Daoy (cell line): ENCODE data around the genes RPL10L and KLHDC1.

GRCh38 chr14:41597907-41598106 lies 8.9 kb upstream of the LRFN5 start:
- RAMPAGE, long total RNA, result no peak

DNA sequence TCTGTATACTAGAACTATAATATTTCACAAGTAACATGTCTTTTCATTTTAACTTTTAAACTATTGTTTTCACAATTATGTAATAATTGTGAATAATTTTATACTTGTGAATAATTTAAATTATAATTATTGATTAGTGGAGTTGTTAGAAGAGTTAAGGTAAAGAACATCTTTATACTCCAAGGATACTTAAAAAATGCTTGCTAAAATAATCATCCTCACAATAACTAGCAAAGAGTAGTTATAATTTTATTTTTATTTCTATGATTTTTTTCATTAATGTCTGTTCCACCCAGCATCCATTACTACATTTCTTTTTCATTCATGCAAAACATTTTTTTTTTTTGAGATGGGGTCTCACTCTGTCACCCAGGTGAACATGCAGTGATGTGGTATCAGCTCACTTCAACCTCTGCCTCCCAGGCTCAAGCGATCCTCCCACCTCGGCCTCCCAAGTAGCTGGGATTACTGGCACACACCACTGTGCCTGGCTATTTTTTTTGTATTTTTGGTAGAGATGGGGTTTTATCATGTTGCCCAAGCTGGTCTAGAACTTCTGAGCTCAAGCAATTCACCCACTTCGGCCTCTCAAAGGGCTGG lies 807.7 kb downstream of the LRFN5 start:
- RAMPAGE, long total RNA, result no peak

DNA sequence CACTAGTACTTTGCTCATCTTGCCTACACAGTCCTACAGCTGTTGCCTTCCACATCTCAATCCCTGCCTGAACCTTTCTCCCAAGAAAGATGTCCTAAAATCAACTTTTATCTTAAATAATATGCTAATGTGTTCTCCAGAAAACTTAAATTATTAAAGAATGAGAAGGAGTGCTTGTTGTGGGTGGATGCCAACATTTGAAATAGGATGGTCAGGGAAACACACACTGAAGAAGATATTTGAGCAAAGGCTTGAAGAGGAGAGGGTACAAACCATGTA lies 1044.5 kb downstream of the LRFN5 start:
- RAMPAGE, long total RNA, result no peak

DNA sequence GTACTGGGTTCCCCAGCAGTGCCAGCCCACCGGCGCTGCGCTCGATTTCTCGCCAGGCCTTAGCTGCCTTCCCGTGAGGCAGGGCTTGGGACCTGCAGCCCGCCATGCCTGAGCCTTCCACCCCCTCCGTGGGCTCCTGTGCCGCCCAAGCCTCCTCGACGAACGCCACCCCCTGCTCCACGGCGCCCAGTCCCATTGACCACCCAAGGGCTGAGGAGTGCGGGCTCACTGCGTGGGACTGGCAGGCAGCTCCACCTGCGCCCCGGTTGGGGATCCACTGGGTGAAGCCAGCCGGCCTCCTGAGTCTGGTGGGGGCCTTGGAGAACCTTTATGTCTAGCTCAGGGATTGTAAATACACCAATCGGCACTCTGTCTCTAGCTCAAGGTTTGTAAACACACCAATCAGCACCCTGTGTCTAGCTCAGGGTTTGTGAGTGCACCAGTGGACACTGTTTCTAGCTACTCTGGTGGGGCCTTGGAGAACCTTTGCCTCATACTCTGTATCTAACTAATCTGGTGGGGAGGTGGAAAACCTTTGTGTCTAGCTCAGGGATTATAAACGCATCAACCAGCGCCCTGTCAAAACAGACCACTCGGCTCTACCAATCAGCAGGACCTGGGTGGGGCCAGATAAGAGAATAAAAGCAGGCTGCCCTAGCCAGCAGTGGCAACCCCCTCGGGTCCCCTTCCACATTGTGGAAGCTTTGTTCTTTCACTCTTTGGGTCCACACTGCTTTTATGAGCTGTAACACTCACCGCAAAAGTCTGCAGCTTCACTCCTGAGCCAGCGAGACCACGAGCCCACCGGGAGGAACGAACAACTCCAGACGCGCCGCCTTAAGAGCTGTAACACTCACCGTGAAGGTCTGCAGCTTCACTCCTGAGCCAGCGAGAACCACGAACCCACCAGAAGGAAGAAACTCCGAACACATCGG lies 121.9 kb downstream of the FSCB start:
- RAMPAGE, long total RNA, result no peak

- RAMPAGE, long total RNA, result no peak
Measured at GRCh38 chr14:45241911-45243049, 10.7 kb downstream of the MIS18BP1 start.

GRCh38 chr14:45889016-45889505 lies 636.1 kb upstream of the MIS18BP1 start:
- RAMPAGE, long total RNA, result no peak

- RAMPAGE, long total RNA, result no peak
Measured at GRCh38 chr14:46651562-46652054, at the start of gene RPL10L. TSS of gene RPL10L (minus strand) at chr14:46651781.

- RAMPAGE, long total RNA, result no peak
Measured at GRCh38 chr14:47794583-47795466, 119.4 kb upstream of the MDGA2 start.

GRCh38 chr14:48771752-48772294 lies 814.4 kb downstream of the RPS29 start:
- RAMPAGE, long total RNA, result no peak

DNA sequence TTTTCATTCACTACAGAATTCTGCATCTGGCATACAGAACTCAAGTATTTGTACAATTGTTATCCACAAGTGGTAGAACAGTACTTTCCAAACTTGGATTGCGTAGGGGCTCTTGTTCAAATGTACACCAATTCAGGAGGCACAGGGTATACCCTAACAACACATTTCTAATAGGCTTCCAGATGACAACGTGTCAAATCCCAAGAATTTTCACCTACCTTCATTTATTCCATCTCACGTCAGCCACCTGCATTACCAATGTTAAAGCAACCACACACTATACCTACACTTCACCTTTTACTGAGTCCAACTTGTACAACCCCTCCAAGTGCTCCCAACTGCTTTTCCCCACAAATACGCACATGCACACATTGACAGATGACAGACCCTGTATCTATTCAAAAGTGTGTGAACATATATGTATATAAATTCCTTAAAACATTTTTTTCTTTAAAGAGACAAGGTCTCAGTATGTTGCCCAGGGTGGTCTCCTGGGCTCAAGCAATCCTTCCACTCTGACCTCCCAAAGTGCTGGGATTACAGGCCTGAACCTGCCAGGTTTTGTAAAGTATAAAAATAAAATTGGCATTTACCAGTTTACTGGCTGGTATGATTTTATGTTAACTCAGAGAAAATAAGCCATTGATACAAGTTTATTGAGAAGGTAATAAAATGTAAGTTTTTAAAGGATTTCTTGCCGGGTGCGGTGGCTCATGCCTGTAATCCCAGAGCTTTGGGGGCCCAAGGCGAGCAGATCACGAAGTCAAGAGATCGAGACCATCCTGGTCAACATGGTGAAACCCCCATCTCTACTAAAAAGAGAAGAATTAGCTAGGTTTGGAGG lies 3.4 kb downstream of the RPS29 start:
- RAMPAGE, long total RNA, result no peak

- RAMPAGE, long total RNA, result no peak
Measured at GRCh38 chr14:49692483-49693845, at the start of gene KLHDC1. TSS of gene KLHDC1 (plus strand) at chr14:49693120.

DNA sequence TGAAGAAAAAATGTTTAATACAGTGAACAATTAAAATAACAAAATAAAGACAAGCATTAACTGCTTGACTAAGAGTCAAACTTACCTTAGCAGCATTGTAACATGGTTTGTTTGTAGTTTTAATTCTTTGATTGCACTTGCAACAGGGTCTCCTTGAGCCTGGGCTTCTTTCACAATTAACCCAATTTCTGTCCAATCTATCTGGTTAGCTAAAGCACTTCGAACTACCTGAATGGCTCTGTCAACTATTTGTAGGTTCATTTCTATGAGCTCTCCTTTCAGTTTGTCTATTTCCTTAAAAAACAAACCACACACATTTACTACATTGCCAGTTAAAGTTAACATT lies 23.6 kb downstream of the NEMF start:
- RAMPAGE, long total RNA, result no peak

- RAMPAGE, long total RNA, result no peak
Measured at GRCh38 chr14:49888375-49888920, 4.4 kb upstream of the ARF6 start.

DNA sequence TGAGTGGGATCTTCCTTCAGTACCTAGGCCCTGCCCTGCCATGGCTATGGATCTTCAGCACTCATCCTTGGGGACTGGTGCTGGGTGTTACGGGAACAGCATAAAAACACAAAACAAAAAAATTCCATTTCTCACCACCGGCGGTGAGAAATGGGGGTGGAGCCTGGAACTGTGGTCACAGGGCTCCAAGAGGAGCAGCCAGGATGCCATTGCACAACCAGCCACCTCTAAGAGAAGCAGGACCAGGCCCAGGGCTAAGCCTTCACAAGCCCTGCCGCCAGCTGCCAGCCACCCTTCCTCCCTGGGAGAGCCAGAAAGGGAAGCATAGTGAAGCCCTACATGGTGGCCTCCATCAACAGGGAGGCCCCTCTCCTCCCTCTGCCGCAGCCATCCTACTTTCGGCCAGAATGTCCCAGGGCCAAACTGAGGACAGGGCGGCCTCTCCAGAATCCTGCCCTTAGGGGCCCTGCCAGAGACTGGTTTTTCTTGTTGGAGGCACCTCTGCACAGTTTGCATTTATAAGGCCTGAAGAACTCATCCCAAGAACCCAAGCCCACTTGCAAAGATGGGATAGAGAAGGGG lies 76.5 kb downstream of the VCPKMT start:
- RAMPAGE, long total RNA, result no peak

DNA sequence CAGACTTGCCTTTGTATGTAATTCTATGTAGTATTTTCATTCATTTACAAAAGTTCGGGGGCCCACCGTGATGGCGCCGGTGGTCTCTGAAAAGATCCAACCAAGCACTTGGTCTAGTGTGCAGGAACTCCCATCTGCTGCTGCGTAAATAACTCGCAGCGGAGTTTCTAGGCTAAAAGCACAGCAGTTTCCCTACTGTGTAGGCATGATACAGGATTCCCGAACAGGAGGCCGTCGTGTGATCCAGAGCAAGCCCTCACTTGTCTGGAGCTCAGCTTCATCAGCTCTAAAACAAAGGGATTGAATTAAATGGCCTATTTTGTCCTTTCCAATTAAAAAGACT lies 34.5 kb downstream of the VCPKMT start:
- RAMPAGE, long total RNA, result no peak

DNA sequence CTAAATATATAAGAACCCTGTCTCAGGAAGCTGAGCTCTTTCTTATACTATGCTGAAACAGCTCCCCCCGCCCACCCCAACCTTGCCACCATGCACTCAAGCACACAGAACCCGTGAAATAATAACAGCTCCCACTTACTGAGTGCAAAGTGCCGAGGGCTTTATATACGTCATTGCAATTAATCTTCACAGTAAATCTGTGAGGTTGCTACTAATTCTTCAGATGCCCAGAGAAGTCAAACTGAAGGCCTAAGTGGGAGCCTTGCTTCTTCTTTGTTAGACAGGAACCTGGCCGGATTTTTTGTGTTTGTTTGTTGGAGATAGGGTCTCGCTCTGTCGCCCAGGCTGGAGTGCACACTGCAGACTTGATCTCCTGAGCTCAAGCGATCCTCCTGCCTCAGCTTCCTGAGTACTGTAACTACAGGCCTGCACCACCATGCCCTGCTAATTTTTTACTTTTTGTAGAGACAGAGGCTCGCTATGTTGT lies 34.0 kb downstream of the VCPKMT start:
- RAMPAGE, long total RNA, result no peak

GRCh38 chr14:50159469-50160138 lies 43.2 kb upstream of the VCPKMT start:
- RAMPAGE, long total RNA, result no peak

GRCh38 chr14:50366279-50367125 lies 30.2 kb downstream of the CDKL1 start:
- RAMPAGE, long total RNA, result no peak

- RAMPAGE, long total RNA, result no peak
Measured at GRCh38 chr14:50489955-50490260, 42.5 kb downstream of the MAP4K5 start.

DNA sequence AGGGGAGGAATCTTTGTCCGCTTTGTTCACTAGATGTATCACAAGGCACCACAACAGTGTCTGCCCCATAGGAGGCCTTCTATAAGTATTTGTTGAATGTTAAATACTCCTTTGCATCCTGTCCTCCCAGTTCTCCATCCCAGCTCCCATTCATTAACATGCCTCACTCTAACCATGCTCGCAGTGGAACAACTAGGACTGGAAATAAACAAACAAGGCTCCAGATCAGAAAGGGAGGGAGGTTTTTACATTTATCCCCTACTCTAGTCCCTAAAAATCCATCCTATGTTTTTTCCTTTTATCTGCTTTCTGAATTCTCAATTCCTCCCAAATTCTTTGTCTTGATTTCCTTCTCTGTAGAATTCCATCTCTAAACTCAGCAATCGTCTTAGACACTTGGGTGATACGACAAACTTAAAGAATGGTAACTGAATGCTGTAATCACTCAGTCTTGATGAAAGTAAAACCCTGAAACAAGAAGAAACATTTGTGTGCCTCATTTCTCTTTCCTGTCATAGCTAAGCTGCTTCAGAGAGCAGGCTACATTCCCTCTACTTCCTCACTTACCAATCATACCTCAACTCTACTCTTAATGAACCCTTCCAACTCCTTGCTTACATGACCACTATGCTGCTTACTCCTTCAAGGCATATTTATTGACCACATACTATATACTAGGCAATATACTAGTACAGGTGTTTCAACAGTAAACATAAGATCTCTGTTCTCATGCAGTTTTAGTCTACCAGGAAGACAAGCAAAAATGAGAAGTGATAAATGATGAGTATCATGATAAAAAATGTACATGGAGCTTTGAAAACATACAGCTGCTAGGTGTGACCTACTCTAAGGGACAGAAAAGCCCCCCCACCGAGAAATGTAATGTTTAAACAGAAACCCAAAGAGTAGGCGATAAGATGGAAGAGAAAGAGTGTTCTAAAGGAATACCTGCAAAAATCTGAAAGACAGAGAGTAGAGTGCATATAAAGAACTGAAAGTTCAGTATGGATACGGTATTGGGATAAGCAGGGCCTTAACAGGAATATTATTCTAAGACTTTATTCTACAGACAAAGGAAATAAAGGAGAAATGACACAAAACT lies 8.3 kb downstream of the MAP4K5 start:
- RAMPAGE, long total RNA, result no peak